ENCODE measurements around the genes RHOD, NDUFV1 and UNC93B1.

- PRO-cap, result no peak
Observed at GRCh38 chr11:67003984-67004405, 18.9 kb upstream of the SYT12 start.

DNA sequence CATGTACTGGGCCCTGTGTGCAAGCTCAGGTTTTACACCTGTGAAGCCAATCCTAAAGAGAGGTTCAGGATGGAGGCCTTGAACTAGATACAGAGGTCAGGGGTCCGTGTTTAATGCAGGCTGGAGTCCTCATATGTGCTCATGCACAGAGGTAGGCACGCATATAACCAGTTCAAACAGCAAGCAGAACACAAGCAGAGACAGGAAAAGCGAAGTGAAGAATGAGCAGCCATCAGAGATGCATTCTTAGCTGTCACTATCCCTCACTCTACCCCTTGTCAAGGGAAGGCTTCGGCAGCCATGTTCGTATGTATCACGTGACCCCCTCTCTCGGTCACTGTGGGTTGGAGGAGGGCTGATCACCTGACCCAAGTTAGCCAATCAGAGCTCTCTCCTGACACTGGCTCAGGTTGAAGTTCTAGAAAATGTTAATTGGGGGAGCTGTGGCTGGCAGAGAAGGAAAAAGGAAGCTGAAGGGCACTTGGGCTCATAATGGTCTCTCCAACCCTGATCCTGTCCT, 16.5 kb upstream of the SYT12 start:
- PRO-cap, result no peak

DNA sequence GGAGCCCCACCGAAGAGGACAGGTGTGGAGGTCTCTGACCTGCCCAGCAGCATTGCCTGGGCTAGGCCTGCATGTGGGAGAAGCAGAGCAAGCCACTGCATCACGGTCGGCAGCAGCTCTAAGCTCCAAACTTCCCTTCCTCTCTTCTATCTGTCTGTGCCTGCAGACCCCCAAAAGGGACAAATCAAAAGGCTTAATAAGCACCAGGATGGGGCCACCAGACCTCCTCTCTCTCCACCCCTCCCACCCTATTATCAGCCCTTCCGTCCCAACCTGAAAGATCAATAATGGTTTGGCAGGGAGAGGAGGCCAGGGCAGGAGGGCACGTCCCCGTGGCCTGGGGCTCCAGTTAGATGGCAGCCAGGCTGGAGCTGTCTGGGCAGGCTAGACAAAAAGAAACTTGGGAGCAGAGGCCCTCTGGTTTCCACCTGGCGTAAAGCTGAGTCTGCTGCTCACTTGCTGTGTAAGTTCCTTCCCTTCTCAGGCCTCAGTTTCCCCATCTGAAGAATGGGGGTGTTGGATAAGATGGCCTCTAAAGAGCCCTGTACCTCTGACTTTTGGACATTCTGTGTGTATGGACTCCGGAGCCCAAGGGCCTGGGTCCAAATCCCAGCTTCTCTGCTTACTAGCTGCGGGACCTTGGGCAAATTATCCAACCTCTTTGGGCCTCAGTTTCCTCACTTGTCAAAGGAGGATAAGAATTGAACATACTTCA, 3.8 kb upstream of the RHOD start:
- PRO-cap, result no peak

GRCh38 chr11:67054450-67054981, 2.1 kb upstream of the RHOD start:
- PRO-cap, result no peak

GRCh38 chr11:67056660-67056950, at the start of gene RHOD:
Gene RHOD, plus strand, starts transcription at chr11:67056847.
- PRO-cap, result bidirectional peak, plus-strand start at chr11:67056847, minus-strand start at chr11:67056761

DNA sequence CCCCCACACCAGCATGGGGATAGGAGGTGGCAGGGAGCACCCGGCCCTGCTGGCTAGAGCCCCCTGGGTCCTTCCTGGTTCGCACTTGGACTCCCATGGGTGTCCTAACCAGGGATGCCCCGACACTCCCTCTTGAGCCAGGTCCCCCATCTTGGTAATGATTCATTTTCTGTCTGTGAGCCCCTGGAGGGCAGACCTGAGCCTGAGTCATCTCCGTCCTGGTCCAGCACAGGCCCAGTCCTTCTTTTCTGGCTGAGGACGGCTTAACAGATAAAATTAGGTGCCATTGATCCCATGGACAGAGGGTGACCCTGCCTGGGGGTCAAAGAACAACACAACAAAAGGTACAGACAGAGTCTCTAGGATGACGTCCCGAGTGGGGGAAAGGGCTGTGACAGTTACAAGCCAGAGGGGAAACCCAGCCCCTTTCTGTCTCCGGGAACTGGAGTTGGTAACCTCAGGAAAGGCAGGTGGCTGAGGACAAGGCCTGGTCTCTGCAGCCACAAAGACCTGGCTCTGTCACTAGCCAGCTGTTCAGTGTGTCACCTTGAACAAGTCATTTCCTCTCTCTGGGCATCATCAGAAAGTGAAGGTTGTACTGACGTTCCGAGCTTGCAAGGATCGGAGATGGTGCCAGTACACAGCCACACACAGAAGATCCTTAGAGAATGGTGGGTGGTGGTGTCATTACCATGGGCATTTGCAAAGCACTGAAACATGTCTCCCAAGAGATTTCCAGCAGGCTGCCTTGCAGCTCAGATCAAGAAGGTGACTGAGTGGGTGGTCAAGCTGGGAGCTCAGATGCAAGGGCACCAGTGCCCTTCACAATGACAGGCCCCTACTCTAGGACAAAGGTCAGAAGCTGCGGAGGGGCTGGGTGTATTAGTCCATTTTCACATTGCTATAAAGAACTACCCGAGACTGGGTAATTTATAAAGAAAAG, 3.7 kb downstream of the RHOD start:
- PRO-cap, result no peak

DNA sequence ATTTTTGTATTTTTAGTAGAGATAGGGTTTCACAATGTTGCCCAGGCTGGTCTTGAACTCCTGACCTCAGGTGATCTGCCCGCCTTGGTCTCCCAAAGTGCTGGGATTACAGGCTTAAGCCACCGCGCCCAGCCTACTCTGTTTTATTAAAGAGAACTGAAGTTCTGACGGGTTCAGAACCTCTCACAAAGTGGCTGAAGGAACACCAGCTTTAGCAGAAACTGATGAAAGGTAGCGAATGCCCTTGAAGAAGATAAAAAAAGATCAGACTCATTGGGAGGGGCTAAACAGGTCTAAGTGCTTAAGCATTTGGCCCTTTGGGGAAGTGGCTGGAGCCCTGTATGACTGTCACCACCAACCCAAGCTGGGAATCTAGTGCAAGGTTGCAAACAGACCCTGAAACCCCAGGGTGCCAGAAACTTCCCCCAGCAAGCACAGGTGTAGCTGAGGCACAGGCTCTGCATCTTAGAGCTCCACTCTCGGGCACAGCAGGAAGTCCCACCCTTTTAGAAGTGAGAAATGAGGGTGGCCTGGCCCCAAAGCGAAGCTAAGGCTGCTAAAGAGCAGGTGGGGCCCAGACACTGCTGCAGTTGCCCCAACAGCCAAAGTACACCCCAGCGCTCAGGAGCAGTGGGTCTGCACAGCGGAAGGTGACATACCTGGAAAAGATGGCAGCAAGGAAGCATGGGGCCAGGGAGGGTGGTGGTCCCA, 5.9 kb upstream of the KDM2A start:
- PRO-cap, result no peak

- PRO-cap, result no peak
Observed at GRCh38 chr11:67179747-67180375, 60.8 kb downstream of the KDM2A start.

DNA sequence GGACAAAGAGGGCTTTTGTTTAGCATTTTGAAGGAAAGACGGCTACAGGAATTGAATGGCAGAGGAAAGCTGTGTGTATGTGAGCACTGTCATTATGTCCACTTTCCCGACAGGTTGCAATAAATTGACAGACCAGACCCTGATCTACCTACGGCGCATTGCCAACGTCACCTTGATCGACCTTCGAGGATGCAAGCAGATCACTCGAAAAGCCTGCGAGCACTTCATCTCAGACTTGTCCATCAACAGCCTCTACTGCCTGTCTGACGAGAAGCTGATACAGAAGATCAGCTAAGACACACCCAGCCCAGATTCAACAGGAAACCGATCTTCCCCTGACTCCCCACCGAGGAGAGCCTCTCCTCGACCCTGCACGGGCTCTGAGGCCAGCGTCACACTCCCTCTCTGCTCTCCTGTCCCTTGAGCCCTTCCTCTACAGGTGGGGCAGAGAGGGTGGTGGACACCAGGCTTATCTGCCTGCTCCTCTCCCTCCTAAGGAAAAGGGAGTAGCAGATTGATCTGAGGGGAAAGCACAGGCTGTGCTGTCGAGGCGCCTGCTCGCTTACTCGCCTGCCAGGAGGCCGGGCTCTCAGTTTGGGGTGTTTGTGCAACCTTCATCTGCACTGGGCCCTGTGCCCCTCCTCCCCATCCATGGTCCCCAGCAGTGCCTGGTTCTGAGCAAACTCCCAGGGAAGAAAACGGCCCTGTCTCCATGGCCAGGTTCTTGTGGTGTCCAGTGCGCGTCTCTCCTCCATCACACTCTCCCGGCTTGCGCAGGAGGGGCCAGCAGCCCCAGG, 11.3 kb upstream of the GRK2 start:
- PRO-cap, result no peak

DNA sequence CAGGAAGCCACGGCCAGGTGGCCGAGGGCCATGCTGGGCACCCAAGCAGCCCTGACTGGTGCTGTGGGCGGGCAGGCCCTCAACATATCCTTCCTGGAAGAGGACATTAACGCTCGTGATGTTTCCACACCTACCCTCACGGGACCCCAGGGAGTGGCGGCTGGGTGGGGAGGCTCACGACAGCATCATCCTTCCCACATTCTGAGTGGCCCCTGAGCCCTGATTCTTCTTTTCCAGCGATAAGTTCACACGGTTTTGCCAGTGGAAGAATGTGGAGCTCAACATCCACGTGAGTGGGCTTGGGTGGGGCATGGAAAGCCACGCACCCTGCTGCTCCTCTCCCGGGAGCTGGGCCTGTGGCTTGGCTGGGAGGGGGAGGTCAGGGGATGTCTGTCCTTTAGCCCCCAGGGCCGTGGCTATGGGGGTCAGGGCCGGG, 8.6 kb upstream of the ANKRD13D start:
- PRO-cap, result no peak

- PRO-cap, result no peak
Observed at GRCh38 chr11:67282425-67283490, 6.3 kb upstream of the ANKRD13D start.

GRCh38 chr11:67304451-67305127, 1.3 kb downstream of the SSH3 start:
- PRO-cap, result no peak

DNA sequence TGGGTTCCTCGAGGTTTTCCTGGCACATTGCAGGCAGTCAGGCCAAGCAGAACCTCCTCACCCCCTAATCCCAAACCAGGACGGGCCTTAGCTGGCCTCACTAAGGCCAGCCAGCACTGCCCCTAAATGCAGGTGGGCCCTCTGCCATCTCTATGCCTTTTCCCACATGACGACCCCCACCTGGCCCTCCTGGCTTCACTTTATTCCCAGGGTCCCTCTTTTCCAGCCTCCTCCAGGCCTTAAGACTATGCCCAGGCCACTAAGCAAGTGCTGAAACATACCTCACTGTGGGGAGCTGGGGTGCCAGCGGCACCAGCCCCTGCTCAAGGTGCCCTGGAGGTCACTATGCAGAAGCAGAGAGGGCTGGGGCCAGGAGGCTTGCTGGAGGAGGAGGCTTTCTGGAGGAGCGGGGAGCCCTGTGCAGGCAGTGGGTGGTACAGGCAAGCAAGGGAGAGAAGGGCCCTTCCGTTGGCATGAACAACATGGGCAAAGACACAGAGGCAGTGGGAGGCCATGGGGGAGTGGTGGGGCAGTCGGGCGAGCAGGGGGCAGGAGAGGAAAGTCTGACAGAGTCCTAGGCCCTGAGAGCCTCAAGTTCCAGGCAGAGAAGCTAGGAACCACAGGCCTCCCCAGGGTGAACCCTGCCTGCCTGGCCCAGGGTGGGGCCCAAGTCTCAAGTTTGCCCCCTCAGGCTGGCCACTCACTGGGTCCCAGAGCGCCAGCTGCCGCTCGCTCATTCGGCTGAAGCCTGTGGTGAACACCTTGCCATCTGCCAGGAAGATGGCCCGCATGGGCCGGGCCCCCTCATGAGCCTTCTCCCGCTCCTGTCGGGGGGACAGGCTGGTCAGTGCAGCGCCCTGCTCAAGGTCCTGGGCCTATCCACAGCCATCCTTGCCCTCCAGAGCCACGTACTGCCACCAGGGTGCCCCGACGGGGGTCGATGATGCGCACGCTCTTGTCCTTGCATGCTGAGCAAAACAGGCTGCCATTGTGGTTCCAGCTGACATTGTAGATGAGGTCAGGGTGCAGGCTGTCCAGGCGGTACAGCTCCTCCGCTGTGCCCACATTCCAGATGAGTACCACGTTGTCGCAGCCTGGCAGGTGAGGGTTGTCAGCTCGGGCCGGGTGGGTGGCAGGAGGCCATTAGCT, 2.5 kb downstream of the CORO1B start:
- PRO-cap, result no peak

- PRO-cap, result no peak
Observed at GRCh38 chr11:67548656-67549148, 25.5 kb upstream of the CABP2 start.

DNA sequence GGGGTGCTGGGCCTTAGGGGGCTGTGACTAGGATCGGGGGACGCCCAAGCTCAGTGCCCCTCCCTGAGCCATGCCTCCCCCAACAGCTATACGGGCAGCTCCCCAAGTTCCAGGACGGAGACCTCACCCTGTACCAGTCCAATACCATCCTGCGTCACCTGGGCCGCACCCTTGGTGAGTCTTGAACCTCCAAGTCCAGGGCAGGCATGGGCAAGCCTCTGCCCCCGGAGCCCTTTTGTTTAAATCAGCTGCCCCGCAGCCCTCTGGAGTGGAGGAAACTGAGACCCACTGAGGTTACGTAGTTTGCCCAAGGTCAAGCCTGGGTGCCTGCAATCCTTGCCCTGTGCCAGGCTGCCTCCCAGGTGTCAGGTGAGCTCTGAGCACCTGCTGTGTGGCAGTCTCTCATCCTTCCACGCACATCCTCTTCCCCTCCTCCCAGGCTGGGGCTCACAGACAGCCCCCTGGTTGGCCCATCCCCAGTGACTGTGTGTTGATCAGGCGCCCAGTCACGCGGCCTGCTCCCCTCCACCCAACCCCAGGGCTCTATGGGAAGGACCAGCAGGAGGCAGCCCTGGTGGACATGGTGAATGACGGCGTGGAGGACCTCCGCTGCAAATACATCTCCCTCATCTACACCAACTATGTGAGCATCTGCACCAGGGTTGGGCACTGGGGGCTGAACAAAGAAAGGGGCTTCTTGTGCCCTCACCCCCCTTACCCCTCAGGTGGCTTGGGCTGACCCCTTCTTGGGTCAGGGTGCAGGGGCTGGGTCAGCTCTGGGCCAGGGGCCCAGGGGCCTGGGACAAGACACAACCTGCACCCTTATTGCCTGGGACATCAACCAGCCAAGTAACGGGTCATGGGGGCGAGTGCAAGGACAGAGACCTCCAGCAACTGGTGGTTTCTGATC, 1.2 kb downstream of the GSTP1 start:
- PRO-cap, result bidirectional peak, plus-strand start at position 188 of the sequence, minus-strand start at position 116 of the sequence

DNA sequence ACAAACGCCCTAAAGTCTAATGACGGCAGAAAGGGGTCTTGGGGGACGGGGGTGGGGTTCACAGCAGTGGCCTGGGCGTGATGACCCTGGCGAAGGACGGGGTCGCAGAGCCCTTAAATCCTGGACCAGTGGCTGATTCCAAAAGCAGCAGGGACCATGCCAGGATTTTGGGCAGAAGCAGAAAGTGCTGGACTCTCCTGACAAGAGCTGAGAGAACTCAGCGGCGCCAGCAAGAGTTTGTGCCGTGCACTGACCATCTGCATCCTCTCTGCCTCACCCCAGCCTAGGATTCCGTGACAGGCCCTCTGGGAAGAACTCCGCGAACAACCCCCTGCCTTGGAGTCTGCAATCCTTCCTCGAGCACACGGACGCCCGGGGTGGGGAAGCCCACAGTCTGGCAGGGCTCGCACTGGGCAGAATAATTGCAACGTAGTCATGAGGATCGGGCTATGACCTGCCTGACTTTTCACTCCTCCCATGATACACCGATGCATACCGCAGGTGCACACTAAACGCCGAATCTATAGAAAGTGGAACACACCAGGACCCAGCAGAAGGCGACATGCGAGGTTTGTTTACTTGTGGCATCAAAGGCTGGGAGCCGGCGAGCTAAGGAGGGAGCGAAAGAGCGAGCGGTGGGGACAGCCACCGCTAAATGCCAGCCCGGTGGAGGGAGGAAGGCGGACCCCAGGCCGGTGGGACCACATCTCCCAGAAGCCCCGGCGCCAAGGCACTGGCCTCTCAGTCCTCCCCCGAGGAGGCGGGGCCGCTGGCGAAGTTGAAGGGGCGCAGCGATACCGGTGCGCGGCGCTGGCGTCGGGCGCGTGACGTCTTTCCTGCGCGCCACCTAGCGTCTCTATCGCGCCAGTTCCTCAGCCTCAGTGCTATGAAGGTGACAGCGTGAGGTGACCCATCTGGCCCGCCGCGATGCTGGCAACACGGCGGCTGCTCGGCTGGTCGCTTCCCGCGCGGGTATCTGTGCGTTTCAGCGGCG, at the start of gene NDUFV1:
NDUFV1 (plus strand) TSS at position 859 of the 994 bp plus-strand sequence.
- PRO-cap, result bidirectional peak, plus-strand start at position 887 of the sequence, minus-strand start at position 656 of the sequence

DNA sequence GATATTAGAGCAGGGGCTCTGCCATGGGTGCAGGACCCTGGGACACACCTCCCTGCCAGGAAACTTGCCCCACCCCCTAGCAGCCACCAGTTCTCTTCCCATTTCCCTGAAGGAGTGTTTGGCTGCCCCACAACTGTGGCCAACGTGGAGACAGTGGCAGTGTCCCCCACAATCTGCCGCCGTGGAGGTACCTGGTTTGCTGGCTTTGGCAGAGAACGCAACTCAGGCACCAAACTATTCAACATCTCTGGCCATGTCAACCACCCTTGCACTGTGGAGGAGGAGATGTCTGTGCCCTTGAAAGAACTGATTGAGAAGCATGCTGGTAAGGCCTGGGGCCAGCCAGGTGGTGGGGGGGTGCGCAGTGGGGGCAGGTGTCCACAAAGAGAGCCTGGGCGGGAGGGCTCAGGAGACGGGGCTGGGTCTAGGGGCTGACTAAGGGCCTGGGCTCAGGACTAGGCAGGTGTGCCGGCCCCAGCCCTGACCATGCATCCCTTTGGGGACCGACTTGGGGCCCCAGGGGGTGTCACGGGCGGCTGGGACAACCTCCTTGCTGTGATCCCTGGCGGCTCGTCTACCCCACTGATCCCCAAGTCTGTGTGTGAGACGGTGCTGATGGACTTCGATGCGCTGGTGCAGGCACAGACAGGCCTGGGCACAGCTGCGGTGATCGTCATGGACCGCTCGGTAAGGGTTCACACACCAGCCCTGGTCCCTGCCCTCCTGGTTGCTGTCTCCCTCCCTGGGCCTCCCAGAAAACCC, 4.3 kb downstream of the NDUFV1 start:
- PRO-cap, result no peak

DNA sequence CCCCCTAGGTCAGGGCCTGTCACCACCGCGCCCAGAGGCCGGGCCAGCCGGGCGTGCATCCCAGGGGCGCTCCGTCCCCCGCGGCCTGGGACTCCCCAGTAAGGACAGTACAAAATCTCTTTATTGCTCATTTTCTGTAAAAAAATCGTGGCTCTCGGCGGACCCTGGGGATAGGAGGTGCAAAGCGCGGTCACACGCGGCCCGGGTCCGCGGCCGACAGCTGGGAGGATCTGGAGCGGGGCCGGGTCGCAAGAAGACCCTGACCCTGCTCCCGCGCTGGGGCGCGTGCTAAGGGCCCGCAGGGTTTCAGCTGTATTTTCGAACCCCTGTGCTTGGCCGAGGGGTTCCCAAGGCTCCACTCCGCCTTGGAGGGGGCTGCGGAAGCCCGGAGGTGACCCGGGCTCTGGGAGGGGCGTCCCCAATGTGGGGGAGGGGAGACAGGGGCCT, 36.8 kb upstream of the ALDH3B2 start:
- PRO-cap, result no peak

GRCh38 chr11:67804993-67805461, 130.6 kb upstream of the ALDH3B2 start:
- PRO-cap, result bidirectional peak, plus-strand start at chr11:67805577, minus-strand start at chr11:67805273

DNA sequence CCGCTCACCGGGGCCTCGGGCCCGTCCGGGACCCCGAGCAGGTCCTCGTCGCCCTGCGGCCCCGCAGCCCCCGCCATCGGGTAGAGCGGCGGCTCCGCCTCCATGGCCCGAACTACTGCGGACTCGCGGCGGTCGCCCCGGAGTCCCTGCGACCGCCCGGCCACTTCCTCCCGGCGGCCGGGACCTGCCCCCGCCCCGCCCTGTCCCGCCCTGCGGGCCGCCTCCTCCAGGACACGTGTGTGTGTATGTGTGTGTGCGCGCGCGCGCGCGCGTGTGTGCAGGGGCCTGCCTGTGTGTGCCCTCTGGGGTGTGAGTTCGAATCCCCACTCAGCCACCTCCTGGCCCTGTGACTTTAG, at the start of gene UNC93B1:
UNC93B1 (minus strand) TSS at position 158 of the 356 bp plus-strand sequence.
- PRO-cap, result bidirectional peak, plus-strand start at position 252 of the sequence, minus-strand start at position 114 of the sequence

Data from duodenum (tissue), 1 donor.